Epithelial cell of proximal tubule (primary cell): ENCODE measurements around the gene HABP4.

DNA sequence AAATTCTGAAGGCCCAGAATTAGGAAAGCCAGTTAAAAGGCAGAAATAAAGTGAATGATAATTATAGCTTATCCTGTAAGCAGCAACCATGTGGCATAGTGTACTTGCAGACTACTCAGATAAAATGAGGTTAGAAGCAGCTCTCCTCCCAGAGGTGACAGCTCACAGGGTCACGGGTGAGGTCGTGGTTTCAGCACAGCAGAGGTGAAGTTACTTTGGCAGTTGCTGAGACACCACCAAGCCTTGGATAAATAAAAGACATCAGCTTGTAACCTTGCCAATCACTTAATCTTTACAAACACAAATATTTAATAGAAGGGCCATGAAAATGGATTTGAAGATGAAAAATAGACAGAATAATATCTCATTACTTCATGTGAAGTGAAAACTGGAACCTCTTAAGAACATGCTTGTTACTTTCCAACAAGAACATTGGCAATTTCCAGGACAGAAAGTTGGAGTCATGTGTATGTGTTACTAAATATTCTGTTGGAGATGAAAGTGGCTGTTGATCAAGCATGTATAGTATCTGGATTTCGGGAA, 134.3 kb downstream of the ERCC6L2 start:
- RAMPAGE, long total RNA, result no peak
- RRBS, result no CpG with 5 or more reads among the region's 3 CpGs

GRCh38 chr9:96015974-96016712, 140.7 kb downstream of the ERCC6L2 start:
- RAMPAGE, long total RNA, result no peak
- RRBS, result no CpG with 5 or more reads among the region's 3 CpGs

DNA sequence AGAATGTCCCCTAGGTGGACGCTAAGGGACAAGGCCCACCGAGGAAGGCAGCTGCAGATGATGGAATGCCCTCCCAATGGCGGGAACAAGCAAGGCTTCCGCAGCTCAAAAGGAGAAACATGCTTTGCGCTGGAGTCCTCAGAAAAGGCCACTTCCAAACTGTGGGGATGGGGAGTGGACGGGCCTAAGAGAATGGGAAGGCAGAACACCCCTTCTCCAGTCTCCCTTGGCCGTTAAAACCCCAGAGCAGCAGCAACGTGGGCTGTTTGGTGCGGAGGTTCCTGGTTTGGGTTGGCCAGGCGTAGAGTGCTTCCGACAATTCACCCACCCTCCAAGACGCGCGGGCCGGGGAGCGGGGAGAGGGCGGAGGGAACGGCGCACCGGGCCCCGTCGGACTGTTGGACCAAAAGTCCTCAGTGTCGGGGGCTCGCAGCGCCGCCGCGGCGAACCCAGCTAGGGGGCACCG, 145.1 kb downstream of the ERCC6L2 start:
- RAMPAGE, long total RNA, result no peak
- RRBS, result 1% methylated on average over 7 of the region's 30 CpGs

GRCh38 chr9:96048975-96049819, 173.7 kb downstream of the ERCC6L2 start:
- RAMPAGE, long total RNA, result no peak
- RRBS, result 46% methylated on average over 11 of the region's 39 CpGs

GRCh38 chr9:96067053-96067338, 191.5 kb downstream of the ERCC6L2 start:
- RAMPAGE, long total RNA, result no peak
- RRBS, result no CpG with 5 or more reads among the region's 7 CpGs

- RAMPAGE, long total RNA, result no peak
- RRBS, result no CpG with 5 or more reads among the region's 8 CpGs
These were observed 4.5 kb downstream of the ZNF367 start for GRCh38 chr9:96413326-96414412.

DNA sequence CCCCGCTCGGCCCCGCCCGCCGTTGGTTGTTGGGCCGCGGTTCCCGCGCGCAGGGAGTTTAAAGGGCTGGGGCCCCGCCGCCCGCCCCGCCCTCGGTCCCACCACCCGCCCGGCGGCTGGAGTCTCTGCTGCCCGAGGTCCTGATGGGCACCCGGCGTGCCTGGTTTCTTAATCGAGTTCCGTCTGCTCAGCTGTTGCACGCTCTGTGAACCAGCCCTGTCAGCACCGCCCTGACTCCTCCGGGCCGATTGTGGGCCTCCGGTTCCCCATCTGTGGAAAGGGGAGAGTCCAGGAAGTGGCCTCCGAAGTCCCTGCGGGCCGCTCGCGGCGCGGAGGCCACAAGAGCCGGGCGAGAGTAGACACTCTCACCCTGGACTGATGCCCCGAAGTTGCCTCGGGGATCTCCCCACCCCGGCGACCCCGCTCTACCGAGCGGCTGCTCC, 648 bp upstream of the ZNF367 start:
- RAMPAGE, long total RNA, result no peak
- RRBS, result 2% methylated on average over 21 of the region's 44 CpGs

- RAMPAGE, long total RNA, result no peak
- RRBS, result 2% methylated on average over 16 of the region's 31 CpGs
These were observed 1.1 kb upstream of the ZNF367 start for GRCh38 chr9:96419240-96419715.

DNA sequence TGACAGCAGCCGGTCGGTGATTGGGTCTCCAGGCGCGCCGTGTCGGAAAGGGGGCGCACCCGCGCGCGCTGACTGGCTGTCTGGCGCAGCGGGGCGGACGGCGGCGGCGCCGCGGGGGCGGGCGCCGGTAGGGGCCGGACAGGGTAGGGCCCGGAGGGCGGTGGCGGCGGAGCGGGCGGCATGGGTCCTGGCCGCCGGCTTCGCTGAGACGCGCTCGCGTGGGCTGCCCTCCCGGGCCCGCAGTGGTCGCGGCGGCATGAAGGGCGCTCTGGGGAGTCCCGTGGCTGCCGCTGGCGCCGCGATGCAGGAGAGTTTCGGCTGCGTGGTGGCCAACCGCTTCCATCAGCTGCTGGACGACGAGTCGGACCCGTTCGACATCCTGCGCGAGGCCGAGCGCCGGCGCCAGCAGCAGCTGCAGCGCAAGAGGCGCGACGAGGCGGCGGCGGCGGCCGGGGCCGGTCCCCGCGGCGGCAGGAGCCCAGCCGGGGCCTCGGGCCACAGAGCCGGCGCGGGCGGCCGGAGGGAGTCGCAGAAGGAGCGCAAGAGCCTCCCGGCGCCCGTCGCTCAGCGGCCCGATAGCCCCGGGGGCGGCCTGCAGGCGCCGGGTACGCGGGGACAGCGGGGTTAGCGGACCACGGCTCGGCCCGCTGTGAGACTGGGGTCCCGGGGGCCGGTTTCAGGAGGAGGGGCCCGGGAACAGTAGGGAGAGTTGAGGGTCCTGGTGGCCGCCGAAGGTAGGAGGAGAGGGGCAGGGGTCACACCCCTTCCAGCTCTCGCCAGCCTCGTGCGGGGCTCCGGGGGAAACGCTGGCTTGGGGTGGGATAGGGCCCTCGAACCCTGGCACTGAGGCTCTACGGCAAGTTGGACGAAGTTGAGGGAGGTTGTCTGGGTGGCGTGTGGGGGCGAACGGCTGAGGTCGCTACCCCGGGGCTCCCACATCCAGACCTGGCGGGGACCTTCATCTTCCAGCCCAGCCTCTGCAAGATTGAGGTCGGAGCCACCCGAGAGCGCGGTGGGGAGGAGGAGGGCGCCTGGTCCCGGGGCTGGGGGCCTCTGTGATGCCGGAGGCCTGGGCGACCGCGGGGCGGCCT, at the start of gene HABP4:
Gene HABP4, plus strand, starts transcription at position 146 of the 1,091 bp plus-strand sequence.
- RAMPAGE, long total RNA, result no peak
- RRBS, result 1% methylated on average over 62 of the region's 131 CpGs

DNA sequence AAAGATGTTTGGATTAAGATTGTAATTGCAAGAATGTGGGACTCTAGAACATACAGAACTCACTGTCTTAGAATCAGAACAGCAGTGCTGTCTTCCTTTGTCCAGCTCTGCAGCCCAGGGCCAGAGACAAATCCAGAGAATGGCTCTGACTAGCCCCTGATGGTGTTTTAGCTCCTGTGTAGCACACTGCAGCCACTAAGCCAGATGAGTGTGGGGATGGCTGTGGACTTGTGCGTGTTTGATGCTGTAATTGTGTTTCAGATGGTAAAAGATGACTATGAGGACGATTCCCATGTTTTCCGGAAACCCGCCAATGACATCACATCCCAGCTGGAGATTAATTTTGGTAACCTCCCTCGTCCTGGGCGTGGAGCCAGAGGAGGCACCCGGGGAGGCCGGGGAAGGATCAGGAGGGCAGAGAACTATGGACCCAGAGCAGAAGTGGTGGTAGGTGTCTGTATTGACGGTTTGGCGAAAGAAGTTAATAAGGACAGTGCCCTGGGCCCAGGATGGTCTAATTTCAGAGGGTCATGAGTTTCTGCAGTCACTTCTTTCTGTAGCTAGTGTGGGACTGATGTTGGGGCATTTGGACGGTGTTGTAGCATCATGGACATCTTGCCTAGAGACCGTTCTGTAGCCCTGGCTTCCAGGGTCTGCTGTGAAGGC, 38.0 kb downstream of the HABP4 start:
- RAMPAGE, long total RNA, result no peak
- RRBS, result 42% methylated on average over 5 of the region's 12 CpGs

- RAMPAGE, long total RNA, result no peak
- RRBS, result no CpG with 5 or more reads among the region's 17 CpGs
These were observed 41.9 kb downstream of the HABP4 start for GRCh38 chr9:96491712-96492334.

DNA sequence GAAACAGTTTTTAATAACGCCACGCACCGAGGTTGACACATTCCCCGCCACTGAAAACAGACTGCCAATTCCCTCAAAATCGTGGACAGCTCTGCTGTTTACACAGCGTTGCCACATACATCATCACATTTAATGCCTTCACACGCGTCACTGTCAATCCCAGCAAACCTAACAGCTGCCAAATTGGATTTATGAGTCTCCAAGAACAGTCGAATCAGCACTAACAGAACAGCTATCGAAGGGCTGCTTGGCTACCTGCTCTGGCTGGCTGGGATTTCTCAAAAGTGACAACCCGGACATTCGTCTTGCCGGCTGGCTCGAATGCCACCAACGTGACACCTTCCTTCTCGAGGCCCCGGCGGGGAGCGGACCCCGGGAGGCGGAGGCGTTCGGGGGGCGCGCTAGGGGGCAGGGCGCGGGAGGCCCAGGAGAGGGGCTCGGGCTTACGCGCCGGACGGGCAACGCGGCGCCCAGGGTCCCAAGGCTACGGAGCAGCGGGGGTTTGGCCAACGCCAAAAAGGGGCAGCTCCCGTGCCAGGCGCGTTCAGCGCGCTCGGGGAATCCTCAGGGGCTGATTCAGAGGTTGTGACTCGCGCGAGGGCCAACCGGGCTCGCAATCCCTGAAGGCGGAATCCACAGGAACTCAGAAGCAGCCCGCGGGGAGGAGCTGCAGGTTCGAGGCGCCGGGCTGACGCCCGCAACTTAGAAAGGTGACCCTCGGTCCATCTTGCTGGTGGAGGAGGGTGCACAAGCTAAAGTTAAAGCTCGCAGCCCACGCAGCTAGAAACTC, 1.2 kb downstream of the CDC14B start:
- RAMPAGE, long total RNA, result no peak
- RRBS, result 2% methylated on average over 23 of the region's 60 CpGs

GRCh38 chr9:96874699-96875727, 20.7 kb upstream of the ZNF782 start:
- RAMPAGE, long total RNA, result no peak
- RRBS, result 0% methylated on average over 3 of the region's 35 CpGs

GRCh38 chr9:96892733-96893052, 36.0 kb upstream of the NUTM2G start:
- RAMPAGE, long total RNA, result no peak
- RRBS, result no CpG with 5 or more reads among the region's 4 CpGs

GRCh38 chr9:97500241-97500583, 1.3 kb upstream of the TMOD1 start:
- RAMPAGE, long total RNA, result no peak
- RRBS, result no CpG with 5 or more reads among the region's 4 CpGs

GRCh38 chr9:97500897-97501341, 547 bp upstream of the TMOD1 start:
- RAMPAGE, long total RNA, result no peak
- RRBS, result no CpG with 5 or more reads among the region's 15 CpGs

- RAMPAGE, long total RNA, result no peak
- RRBS, result no CpG with 5 or more reads among the region's 7 CpGs
These were observed 51.7 kb downstream of the TMOD1 start for GRCh38 chr9:97553135-97553604.

DNA sequence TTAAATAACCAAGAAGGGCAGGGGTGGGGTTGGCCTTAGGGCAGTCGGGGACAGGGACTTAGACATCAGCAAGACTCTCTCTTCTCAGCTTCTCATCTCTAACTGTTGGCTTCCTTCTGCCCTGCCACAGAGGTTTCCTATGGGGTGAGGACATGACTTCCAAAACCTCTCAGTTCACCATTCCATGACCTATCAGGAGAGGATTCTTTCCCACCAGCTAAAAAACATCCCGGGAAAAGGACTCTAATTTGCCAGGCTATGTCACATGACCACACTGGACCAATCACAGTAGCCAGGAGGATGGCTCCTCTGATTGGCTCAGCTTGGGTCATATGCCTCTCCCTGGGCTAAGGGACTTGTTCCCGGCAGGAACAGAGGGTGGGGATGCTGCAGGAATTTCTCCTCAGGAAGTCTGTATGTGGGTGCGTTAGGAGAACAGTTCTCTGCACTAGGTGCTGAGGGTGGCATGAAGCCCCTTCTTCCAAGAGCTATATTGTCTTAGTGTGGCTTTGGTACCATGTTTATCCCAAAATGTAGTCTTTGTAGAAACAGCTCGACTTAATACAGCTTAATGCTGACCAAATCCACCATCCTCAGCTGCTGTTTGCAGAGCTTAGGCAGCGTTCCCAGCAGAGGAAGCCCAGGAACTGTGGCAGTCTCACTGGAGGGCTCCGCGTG, 40.3 kb upstream of the XPA start:
- RAMPAGE, long total RNA, result no peak
- RRBS, result no CpG with 5 or more reads among the region's 8 CpGs

- RAMPAGE, long total RNA, result no peak
- RRBS, result no CpG with 5 or more reads among the region's 11 CpGs
These were observed 63.9 kb upstream of the XPA start for GRCh38 chr9:97760824-97761700.

GRCh38 chr9:97918366-97919071, 3.8 kb downstream of the TRMO start:
- RAMPAGE, long total RNA, result no peak
- RRBS, result no CpG with 5 or more reads among the region's 6 CpGs